Osteocyte (in vitro differentiated cells): ENCODE measurements around the genes SPDL1, DOCK2 and C5orf58.

GRCh38 chr5:169160866-169161602, 139.9 kb downstream of the SLIT3 start:
- PRO-cap, result no peak

GRCh38 chr5:169583194-169584276, at the start of gene SPDL1:
SPDL1 (plus strand) TSS chr5:169583773.
- PRO-cap, result bidirectional peak, plus-strand start at chr5:169583788, minus-strand start at chr5:169583580; bidirectional peak, plus-strand start at chr5:169584110, minus-strand start at chr5:169584031

DNA sequence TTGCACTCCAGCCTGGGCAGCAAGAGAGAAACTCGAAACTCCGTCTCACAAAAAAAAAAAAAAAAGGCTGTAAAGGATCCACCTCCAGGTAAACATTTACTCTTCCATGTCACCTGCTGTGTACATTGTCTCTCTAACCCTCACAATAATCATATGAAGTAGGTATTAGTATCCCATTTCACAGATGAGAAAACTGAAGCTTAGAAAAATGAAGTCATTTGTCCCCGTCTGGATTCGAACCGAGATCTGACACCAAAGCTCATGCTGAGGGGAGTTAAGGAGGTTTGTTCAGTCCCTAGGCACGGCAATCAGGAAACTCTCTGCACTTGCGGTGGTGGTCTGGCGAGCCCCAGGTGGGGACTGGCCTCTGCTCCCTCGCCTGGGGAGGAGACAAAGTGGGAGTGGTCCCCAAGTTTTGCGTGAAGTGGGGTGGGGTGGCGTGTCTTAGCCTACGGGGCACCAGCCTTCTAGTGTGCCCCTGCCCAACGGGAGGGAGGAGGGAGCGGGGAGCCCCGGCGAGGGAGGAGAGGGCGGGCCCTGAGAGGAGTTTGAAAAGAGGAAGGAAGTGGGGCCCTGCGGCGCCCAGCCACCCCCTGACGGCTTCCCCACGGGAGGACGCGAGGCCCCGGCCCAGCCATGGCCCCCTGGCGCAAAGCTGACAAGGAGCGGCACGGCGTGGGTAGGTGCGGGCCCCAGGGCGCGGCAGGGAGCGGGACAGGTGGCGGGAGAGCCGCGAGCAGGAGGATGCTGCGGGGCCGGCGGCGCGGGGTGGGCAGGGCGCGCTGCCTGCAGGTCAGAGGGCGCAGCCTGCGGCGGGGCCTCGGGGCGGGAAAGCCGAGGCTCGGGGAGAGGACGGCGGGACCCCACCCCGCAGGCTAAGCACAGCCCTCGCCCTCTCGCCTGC, at the start of gene DOCK2:
Gene DOCK2 (plus strand): TSS at position 585 of the 904 bp plus-strand sequence.
- PRO-cap, result no peak

- PRO-cap, result no peak
These were observed at the start of gene C5orf58 for GRCh38 chr5:170232724-170233184. C5orf58 (plus strand) TSS chr5:170232985.

- PRO-cap, result no peak
These were observed 26.9 kb downstream of the LCP2 start for GRCh38 chr5:170270525-170271287.

DNA sequence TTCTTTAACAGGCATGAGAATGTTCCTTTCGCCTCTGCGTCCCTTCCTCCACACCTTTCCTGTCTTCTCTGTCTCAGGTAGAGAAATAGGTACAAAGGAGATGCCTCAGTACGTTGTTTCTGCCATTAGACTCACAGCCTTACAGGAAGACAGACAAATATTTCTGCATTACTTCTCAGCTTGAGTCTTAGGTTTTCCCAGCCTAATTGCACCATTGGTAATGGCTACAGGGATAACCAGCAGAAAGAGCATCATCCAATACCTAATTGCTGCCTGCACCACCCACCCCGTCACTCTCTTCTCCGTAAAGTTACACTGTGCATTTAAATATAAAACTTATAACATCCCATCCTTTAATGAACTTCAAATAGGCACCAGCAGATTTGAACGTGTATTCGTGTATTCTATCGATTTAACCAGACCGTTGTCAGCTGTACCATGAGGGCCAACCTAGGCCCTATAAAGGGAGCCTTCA, 16.0 kb downstream of the LCP2 start:
- PRO-cap, result no peak

DNA sequence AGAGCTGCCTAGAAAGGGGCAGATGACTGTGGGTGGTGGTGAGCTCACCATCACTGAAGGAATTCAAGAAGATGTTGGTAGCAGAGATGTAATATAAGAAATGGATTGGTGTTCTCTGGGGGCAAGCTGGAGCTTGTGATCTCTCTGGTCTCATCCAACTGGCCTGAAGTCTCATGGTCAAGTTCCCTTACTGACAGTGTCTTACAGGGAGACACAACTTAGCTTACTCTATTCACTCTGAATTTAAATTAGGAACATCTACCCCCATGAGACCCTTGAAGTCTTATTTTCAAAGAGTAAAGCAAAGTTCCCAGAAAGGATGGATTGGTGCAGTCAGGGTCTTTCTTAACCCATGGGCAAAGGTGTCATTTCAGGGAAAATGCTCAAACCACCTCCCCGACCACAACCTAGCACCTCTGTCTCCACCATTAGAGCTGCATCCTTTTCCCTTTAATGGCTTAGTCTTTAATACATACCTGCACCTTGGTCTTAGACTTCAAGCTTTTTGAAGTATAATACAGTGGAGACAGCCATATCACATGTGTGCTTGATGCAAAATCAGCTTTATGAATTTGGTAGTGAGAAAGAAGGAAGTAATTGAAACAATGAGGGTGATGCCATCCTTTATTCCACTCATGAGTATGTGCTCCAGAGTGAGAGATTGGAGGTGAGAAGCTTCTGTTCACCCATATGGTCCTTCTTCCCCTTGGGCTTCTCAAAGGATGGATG, 5.1 kb downstream of the LCP2 start:
- PRO-cap, result no peak

DNA sequence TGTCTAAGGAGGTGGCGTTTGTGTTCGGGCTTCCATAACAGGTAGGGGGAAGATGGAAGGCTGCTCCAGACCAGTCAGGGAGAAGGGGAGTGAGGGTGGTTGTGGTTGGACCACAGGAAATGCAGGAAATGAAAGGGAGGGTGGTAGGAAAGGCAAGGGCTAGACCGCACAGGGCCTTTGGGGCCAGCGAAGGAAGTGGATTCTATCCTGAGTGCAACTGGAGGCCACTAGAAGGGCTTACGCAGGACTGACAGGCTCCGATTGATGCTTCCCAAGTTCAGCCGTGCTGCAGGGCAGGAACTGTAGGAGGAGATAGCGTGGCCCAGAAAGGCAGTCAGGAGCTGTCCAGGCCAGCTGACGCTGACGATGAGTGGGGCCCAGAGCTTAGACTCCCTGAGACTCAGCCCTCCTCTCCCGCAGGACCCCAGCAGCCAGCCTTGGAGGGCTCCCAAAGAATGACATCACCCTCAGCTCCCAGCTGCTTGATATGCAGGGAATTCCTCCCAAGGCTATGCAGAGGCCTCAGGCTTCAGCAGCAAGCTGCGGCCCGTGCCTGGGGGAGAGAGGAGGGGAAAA, 48.8 kb downstream of the KCNIP1 start:
- PRO-cap, result no peak

DNA sequence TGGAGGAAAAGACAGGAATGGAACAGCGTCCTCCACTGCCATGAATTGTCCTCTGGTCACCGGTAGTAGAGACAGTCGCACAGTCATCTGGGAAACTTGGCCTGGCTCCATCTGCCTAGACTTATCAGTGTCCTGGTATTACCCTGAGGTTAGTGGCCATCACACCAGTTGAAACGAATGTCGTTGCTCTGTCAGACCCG, 8.2 kb downstream of the TLX3 start:
- PRO-cap, result no peak

GRCh38 chr5:171386764-171387206, 864 bp upstream of the NPM1 start:
- PRO-cap, result no peak

GRCh38 chr5:171648327-171648606, 137.3 kb upstream of the SMIM23 start:
- PRO-cap, result no peak

GRCh38 chr5:171737225-171737603, 48.4 kb upstream of the SMIM23 start:
- PRO-cap, result no peak

DNA sequence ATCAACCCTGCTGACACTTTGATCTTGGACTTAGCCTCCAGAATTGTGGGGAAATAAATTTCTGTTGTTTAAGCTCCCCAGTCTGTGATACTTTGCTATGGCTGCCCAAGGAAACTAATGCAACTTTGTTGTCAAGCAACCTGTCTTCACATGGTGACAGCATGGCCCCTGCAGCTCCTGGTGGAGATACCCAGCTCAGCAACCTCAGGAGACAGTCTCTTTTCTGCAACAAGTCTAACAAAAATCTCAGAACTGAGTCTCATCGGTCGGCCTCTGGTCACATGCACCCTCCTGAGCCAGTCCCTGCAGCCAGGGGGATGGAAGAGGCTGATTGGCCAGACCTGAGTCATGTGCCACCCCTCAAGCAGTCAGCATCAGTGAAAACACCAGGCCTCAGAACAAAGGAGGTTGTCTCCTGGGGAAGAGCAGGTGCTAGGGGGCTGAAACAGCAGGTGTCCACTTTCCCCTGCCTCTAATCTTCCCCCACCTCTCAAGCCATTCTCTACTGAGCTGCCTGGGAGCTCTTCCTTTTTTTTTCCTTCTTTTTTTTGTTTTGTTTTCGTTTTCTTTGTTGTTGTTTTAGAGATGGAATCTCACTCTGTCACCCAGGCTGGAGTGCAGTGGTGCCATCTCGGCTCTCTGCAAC, 54.4 kb downstream of the SMIM23 start:
- PRO-cap, result no peak

- PRO-cap, result no peak
These were observed 820 bp upstream of the FBXW11 start for GRCh38 chr5:172007151-172007765.

DNA sequence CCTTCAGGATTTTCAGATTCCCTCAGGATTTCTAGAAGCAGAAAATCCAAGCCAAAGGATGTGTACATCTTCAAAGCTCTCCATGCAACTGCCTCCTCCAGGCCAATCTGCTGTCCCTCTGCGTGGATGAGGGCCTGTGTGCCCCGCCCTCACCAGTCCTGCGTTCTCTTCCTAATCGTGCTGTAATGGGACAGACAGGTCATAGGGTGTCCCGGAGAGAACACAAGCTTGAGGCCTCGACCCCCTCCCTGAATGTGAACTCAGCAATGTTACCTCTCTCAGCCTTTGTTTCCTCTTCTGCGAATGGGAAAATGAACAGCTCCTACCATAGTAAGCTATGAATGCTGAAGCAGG, 57.0 kb upstream of the FBXW11 start:
- PRO-cap, result no peak

DNA sequence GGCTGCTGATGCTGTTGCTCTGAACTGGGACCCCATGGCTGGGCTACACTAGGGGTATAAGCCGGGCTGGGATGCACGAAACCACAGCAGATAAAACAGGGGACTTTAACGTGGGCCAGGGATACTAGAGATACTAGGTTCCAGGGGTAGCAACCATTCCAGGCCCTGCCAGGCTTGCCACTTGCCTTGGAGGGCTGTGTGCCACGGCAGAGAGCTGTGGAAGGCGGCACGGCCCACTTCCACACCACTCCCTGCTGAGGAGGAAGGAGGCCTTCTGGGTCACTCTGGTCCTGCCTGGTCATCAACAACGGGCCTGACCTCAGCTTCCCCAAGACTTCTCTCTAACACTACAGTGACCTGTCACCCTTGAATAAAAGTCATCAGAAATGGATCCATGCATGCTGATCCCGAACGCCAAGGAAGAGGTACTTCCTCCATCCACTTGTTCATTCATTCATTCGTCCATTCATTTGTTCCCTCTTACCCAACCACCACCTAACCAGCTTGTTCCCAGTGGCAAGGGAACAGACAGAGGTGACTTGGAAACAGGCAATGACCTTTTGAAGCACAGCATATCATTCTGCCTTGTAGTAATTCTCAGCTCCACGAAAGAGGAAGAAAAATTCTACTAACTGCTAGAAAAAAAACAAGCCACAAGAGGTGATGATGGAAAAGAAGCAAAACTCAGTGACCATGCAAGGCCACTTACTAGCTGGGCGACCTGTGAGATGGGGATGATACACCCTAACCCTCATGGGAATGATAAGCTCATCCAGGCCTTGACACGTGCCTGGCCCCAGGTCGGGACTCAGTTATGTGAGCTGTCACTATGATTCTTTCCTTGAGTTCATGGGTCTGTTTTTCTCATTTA, 58.7 kb downstream of the STK10 start:
- PRO-cap, result no peak

DNA sequence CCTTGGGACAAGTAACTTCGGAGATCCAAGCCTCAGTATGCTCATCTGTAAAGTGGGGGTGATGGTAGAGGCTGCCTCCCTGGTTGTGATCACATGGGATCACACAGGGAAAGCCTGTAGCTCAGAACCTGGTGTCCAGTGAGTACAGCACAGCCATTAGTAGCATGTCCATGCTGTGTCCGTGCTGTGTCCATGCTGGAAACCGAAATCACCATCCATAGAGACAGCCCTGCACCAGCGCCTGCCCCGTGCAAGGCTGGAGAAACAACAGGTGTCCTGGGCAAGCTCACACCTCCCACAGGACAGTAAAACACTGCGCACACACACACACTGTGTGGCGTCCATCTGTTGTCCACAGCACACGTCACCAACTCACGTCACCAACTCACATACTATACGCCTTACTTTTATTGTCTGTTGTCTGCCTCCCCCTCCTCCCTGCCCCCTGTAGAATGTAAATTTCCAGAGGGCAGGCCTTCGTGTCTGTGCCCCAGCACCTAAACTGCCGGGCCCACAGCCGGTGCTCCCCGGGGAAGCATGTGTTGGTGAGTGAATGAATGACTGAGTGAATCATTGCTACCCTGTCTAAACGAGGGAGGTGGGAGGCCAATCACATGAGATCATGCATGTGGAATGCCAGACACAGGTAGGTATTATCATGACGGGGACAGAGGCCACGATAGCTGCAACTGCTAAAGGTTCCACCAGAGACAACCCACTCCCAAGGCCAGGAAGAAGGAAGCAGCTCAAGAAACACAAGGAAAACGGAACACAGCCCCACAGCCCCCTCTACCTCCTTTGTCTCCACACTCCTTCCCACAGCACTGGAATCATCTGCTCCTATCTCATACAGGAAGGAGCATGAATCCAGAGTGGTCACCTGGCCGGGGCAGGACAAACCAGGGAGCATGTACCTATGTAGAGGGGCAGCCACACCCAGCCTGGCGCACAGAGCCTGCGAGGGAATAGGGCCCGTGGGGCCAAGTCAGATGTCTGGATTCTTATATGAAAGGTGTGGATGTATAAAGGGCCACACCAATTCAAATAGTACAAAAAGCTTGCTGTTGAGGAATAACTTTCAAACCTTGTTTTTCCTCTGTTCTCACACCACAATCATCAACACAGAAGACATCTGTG, 42.0 kb downstream of the STK10 start:
- PRO-cap, result no peak

GRCh38 chr5:172177000-172177646, 10.9 kb downstream of the STK10 start:
- PRO-cap, result no peak

DNA sequence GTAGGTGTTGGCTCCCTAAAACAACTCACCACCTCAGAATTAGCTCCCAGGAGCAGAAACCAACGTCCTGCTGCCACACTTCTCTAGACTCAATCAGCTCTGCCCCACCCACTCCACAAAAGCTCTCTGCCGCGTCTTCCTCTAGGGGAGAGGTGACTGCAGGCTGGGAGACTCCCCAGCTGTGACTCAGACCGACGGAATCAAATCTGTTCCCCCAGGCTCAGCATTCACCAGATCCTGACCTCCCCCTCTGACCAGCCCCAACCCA, 1.0 kb downstream of the STK10 start:
- PRO-cap, result no peak

DNA sequence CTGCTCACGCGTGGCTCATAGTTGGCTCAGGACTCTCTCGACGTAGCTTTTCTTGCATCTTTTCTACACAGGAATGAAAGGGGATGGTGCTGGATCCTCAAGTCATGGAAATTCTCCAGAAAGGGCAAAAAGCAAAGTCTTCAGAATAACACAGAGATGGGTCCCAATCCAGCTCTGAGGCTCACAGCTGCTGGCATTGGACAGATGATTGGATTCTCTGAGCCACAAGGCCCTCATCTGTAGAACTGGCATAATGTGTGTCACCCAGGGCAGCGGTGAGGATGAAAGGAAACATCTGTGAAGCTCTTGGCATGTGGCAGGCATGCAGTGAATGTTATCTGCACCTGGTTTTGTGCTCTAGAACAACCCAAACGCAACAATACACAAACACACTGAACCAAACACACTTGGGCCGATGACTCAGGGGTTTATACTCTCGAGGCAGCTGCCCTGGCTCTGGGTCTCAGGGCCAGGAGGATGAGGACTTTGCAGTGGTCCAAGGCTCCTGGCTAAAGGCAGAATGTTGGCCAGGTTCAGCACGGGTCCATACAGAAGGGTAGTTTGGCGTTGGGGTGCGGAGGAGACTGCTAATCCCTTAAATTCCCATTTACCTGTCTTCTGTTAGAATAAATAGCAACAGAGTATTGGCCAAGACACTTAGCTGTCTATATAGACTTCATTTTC, 64.1 kb upstream of the UBTD2 start:
- PRO-cap, result no peak